Neural progenitor cell (in vitro differentiated cells): ENCODE measurements around a stretch of chr1.

DNA sequence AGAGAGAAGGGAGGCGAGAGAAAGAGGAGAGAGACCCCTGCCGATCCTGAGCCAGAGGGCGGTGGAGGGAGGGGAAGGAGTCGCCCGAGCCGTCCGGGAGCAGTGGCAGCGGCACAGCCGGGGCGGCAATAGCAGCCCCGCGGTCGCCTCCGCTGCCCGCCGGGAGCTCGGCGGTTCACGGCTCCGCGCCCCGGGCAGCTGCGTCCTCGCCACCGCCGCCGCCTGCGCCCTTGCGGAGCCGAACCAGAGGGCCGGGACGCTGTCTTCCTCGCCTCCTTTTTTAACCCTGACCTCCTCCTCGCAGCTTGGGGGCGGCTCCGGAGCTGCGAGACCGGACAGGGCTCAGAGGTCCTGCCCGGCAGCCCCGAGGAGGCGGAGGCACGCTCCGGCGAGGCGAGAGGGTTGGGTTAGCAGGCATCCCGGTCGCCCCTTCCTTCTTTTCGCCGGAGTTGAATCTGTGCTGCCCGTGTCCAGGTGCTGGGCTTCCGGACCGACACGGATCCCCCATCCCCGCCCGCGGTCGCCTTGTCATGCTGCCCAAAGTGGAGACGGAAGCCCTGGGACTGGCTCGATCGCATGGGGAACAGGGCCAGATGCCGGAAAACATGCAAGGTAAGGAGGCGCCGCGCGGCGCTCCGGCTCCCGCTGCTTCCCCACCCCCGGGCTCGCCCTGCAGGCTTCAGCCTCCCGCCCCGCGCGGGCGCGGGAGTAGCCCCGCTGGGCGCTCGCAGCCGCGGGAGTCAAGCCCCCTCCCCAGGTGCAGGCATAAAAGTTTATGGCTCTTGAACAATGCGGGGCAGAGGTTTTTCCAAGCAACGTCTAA lies 11.9 kb downstream of the NR5A2 start:
- RAMPAGE, long total RNA: no peak

DNA sequence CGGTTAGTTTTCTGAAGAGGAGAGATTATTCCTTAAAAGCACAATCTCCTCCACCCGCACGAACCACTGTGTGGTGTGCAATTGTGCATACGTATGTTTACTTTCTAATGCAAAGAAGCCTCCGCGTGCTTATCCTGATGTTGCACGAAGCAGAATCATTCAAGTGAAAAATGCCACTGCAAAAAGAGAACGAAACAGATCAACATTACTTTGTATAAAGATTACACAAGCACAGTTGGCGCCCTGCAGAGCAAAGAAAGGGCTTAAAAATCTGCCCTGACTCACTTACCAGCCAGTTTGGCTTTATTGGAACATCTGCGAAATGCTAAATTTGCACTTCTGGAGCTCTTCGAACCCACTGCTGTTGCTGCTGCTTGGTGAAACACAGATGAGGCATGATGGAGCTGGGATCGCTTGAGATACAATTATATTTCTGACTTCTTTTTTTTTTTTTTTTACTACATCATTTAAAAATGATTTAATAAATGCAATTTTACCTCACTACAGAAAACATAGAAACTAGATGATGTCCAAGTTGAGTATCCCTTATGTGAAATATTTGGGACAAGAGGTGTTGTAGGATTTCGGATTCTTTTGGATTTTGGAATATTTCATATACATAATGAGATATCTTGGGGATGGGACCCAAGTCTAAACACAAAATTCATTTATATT lies 166.6 kb downstream of the ZNF281 start:
- RAMPAGE, long total RNA: no peak

DNA sequence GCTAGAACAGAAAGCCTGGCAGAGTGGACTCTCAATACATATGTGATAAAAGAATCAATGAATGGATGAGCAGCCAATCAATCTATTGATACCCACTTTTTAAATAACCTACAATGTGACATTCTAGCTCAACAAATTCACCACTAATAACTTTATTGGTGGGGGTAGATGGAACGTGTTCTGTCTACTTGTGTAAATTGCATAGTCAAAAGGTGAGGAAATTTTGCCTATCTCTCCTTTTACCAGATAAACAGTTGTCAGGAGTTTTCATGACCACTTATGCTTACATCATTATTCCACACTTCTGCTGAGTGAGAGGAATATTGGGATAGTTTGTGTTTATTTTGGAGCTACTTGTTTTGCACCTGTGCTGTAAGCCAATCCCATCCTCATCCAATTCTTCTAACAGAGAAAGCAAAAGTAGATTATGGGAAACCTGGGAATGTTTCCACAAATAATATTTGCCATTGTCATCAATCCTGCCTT lies 154.5 kb downstream of the ZNF281 start:
- RAMPAGE, long total RNA: no peak

GRCh38 chr1:200372903-200373671 lies 36.7 kb downstream of the ZNF281 start:
- RAMPAGE, long total RNA: no peak

- RAMPAGE, long total RNA: no peak
These were observed 68.0 kb upstream of the ZNF281 start for GRCh38 chr1:200477414-200478731.

GRCh38 chr1:200869900-200870470 lies 2.8 kb upstream of the GPR25 start:
- RAMPAGE, long total RNA: no peak

- RAMPAGE, long total RNA: no peak
These were observed 2.9 kb upstream of the INAVA start for GRCh38 chr1:200891759-200892273.

GRCh38 chr1:200907945-200908898 lies 13.5 kb downstream of the INAVA start:
- RAMPAGE, long total RNA: no peak

GRCh38 chr1:201021004-201021676 lies 2.4 kb downstream of the KIF21B start:
- RAMPAGE, long total RNA: no peak

- RAMPAGE, long total RNA: no peak
These were observed 13.5 kb upstream of the IGFN1 start for GRCh38 chr1:201177052-201177547.

DNA sequence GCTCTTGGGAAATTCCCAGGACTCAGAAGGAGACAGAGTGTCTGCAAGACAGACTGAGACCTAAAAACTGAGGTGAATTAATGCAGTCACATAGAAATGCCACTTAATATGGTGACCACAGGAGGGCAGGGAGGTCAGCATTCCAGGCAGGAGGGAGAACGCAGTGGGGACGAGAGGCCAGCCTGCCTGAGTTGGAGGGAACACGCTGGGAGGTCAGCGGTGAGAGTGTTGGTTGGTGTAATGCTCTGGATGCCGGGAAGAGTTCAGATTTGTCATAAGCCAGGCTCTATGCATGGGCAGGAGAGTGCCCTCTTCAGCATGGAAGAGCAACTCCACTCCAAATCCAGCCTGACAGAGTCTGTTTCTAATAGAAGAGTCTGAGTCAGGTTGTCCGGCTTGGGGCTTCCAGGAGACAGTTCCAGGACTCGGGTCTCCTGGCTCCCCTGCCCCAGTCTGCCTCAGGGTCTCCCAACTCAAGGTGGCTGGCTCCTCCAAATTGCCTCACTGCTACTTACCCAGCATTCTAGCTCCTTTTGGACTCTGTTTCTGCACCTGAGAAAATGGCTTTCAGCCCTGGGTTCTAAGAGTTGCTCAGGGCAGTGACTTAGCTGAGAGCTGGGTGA lies 5.7 kb upstream of the IGFN1 start:
- RAMPAGE, long total RNA: no peak

GRCh38 chr1:201187164-201187417 lies 3.5 kb upstream of the IGFN1 start:
- RAMPAGE, long total RNA: no peak

- RAMPAGE, long total RNA: no peak
These were observed 1.9 kb downstream of the IGFN1 start for GRCh38 chr1:201192298-201193192.

DNA sequence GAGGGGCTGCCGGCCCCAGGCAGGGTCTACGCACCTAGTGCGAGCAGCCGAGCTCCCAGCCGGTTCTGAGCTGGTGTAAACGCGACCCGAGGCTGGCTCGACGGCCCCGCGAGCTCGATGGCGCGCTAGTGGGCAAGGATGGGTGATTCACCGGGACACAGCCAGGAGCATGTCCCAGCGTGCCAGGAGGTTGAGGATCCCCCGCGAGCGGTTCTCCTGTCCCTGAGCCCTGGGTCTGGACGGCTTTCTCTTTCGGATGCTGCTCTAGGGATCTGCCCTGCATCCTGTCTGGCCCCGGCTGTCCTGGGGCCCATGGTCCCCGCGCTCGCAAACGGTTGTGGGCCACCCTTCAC lies 678 bp downstream of the PKP1 start:
- RAMPAGE, long total RNA: no peak

DNA sequence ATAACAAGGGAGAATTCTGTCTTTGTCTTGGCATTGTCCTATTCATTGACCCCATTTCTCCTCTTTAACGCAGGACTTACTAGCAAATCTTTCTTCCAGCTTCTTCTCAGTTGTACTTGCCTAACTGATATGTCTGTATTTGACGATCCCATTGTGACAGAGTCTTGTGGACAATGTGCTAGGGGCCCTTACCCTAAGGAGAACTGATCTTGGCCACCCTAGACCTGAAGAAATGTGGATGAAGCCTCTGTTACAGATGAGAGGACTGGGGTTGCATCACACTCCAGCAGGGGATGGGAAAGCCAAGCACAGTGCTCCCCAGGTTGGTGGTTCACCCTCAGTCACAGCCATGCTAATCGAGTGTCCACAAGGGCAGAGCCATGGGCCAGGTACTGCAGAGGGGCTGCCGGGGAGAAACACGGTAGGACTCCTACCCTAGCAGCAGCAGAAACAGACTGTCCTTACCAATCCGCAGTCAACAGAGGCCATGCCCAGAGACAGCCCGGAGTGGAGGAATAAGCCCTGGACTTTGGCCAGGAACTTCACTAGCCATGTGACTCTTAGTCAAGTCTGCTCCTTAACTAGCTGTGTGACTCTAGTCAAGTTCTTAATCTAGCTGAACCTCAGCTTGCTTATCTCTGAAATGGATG lies 15.5 kb downstream of the PKP1 start:
- RAMPAGE, long total RNA: no peak

DNA sequence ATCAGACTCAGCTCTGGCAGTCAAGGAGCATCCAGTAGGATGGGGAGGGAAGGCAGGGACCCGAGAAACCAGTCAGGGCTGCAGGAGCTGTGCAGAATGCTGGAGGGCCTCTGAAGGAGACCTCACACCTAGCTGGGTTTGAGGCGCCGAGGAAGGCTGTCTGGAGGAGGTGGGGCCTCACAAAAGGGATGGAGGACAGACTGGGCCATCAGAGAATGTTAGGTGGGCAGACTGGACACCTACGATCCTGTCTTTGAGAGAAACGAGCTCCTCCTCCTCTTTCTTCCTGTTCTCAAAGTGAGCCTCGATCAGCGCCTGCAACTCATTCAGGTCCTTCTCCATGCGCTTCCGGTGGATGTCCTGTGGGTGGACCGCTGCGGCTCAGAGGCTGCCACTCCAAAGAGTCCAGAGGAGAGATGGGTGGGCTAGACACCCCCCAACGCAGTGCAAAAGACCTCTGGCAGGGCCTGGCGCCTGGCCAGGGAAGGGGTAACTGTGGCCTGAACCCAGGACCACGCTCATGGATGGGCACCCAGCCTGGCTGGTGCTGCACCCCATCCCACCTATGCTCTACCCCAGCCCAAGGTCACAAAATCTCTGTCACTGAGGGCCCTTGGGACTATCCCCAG lies 12.4 kb downstream of the TNNT2 start:
- RAMPAGE, long total RNA: no peak

GRCh38 chr1:201486066-201486772 lies 17.2 kb upstream of the PHLDA3 start:
- RAMPAGE, long total RNA: no peak

DNA sequence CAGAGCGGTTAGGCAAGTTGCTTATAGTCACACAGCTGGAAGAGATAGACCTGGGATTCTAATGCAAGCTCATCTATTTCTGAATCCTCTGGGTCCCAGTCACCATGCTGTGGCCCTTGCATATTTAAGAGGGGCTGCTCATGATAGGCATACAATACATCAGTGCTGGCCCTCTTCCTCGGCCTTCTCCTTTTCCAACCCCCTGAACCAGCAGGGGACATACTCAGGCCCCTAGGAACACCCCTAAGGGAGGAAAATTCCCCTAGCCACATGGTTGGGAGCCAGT lies 7.0 kb downstream of the CSRP1 start:
- RAMPAGE, long total RNA: no peak

DNA sequence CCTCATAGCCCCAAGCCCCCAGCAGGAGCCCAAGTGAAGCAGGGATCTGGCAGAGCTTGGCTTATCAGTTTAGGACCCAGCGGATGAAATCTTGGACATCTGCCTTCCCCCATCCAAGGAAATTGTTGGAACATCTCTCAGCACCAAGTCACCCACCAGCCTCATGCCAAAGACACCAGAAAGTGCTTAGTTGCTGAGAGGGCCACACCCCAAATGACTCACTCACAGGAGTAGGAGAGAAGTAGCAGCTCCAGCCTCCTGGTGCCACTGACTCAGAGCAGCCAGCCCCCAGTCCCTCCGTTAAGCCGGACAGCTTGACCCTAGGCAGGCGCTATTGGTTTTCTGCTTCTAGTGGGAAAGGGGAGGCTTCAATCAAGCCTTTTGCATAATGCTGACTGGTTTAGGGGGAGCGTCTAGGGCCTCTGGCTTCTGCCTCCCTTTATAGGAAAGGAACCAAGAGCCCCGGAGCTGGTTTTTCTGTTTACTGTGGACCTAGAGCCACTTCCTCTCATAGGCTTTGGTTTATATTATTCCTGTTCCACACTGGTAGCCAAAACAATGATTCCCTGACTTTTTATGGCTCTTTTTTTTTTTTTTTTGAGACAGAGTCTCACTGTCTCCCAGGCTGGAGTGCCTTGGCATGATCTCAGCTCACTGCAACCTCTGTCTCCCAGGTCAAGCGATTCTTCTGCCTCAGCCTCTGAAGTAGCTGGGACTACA lies 114.2 kb upstream of the IPO9 start:
- RAMPAGE, long total RNA: no peak

DNA sequence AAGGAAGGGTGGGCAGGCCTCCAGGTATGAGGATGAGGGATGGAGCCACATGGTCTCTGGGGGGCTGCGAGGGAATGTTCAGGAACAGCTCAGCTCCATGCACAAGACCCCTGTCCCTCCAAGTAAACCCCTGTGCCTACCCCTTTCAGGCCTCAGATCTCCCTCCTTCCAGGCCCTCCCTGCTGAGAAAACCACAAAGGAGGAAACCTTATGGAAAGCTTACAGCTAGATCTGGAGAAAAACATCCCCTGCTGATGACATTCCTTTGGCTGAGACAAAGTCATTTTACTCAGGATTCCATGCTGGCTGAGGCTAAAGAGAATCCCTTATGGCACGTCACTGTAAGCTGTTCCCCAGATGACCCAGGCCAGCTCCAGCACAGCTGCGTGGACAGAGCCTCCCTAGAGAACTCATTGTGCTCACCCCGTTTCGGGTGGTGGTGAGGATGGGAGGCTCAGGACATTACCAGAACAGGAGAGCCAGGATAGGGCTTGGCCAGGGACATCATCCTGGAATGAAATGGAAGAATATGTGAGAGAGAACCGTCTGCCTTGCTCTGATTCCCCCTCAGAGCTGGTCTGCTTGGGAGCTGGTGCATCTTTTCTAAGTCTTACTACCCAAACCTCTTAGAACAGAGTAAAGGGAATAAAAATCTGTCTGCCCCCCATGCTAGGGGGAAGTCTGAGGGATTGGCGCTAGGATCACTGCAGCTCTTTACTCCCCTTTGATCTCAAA lies 91.2 kb upstream of the IPO9 start:
- RAMPAGE, long total RNA: no peak